A172 (cell line): Measurements from ENCODE around the genes MYBBP1A and GGT6.

- RAMPAGE, long total RNA, result no peak
These were observed 19.8 kb upstream of the ATP2A3 start for GRCh38 chr17:3984100-3984345.

DNA sequence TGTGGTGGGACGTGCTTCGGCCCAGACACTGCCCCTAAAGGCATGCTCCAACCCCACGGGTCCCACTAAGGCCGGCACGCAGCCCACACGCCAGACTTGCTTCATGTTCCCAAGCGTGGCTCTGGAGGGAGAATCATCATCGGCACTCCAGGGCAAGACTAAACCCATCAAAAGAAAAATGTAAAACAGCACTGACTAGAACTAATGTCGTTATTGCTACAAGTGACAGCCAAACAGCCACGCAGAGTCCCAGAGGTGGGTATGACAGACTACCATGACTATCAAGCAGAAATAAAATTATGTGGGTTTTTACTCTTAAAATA is 41.5 kb upstream of the ATP2A3 start:
- RAMPAGE, long total RNA, result no peak

DNA sequence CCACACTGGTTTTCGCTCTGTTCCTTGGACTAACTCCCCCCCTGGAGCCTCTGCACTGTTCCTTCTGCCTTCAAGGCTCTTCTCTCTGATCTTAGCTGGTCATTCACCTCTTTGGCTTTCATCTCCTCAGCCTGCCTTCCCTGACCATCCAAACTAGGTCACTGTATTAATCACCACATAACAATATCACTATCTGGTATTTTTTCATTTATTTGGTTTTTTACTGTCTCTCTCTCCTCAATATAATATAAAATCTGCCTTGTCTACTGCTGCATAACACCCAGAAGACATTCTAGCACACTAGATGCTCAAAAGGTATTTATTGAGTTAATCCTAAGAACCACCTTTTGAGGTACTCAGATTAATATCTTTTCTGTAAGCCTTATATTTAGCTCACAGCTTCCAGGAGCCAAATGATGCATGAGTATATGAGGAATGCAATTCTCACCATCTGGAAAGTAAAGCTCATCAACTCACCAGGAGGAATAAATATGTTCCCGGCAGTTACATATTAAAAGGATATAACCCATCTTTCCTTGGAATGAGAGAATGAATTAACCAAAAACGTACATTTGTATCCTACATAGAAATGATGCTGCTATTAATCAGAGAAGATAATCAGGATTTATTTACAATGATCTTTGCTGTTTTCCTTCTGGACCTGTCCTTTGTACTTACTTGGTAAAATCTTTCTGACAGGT is 80.6 kb downstream of the ZZEF1 start:
- RAMPAGE, long total RNA, result no peak

GRCh38 chr17:4100785-4101884 is 41.7 kb downstream of the ZZEF1 start:
- RAMPAGE, long total RNA, result no peak

DNA sequence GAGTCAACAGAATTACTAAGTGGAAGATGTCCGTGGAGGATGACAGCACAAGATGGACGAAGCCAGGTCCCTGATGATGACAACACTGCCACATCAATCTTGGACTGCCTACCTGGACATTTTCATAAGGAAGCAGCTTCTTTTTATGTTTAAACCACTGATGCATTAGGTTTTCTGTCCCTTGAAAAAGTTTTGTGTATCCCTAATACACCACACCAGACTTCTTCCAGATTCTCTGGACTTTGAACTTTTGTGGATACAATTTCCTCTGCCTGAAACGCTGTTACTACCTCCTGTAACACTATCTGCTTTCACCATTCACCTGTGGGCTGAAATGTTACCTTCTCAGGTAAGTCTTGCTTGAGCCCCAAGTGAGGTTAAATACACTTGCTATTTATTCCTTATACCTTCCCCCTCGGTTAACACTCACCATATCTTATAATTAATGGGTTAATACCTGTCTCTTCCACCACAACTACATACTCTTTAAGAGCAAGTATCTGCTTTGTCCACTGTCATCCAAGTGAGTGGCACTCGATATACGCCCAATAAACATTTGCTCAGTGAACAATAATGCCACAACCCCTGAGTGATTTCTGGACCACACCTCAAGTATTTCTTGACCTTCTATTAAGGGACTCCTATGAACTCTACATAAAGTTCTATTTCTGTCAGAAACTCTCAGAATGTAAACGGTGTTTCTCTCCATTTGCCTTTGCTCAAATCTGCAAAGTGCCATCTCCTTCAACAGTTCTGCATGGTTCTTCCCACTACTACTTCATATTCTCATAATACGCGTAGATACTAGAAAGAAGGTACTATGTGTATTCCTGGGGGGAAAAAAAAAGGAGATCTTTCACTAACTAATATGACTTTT is 2.6 kb downstream of the ZZEF1 start:
- RAMPAGE, long total RNA, result no peak

DNA sequence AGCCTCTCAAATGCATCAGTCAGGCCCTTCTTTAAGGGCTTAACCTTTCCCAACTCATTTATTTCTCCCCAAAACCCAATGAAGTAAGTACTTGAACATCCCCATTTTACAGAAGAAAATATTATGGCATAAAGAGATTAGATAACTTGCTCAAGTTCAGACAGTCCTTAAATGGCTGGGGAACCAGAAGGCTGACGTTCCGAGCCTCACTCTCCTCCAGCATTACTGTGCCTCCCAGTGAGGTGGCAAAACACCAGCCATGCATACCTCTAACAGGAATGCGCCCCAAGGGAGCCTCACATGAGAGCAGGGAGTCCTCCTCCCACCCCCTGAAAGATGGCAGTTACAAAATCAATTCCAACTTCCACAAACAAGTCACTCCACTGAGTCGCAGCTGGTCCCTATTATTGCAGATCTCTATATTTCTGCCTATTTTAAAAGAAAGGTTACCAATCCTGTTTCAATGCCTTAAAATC is 55.6 kb downstream of the ANKFY1 start:
- RAMPAGE, long total RNA, result no peak

DNA sequence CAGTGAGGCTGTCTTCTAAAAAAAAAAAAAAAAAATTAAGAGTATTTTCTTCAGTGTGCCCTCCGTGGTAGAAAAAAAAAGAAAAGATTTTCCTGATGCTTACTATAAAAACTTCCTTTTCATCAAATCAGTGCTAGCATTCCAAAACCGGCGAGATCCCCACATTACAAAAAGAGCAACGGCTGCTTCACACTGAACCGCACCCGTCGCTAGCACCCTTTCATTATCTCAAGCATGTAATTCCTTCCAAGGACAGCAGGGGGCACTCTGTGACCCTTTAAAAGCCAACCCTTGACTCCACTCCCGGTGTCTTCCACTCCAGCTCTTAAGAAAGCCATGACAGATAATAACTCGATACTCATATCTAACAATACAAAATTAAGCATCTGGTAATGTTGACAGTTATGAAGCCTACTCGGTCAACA is 48.5 kb downstream of the ANKFY1 start:
- RAMPAGE, long total RNA, result no peak

DNA sequence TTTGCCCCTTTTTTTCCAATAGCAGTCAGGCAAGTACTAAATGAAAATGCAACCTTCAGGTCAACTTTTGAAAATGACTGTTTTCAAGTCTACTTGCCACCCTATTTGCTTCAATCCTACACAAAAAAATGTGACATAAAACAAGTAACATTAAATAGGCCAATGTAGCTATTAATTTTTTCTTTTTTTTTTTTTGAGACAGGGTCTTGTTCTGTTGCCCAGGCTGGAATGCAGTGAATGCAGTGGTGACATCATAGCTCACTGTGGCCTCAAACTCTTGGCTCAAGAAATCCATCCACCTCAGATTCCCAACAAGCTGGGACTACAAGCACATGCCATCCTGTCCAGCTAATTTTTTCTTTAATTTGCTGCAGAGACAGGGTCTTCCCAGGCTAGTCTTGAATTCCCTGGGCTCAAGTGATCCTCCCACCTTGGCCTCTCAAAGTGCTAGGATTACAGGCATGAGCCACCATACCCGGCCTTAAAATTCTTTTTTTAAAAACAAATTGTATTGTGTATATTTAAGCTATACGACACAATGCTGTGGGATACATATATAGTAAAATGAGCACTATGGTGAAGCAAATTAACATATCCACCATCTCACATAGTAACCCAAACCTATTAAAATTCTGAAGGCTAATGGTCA is 29.3 kb downstream of the ANKFY1 start:
- RAMPAGE, long total RNA, result no peak

DNA sequence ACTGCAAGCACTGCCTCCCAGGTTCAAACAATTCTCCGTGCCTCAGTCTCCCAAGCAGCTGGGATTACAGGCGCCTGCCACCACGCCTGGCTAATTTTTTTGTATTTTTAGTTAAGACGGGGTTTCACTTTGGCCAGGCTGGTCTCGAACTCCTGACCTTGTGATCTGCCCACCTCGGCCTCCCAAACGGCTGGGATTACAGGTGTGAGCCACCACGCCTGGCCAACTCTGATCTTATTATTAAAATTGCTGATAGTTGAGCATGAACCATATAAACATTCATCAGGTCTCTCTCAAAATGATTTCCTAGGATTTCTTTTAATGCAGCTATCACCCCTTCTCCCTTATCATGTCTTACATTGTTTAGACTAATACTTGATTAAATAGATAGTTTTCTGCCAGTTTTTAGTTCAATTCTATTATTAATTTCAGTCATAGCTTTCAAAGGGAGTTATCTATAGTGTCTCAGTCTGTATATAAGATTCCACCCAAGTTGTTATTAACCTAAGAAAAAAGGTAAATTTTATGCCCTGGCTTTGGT is 23.5 kb upstream of the ANKFY1 start:
- RAMPAGE, long total RNA, result no peak

- RAMPAGE, long total RNA, result start-site peak on the minus strand at chr17:4555331-4555369, 64 and 46 reads in 2 replicates
These were observed at the start of gene MYBBP1A for GRCh38 chr17:4554979-4556387. Gene MYBBP1A (minus strand): TSS chr17:4555384.

- RAMPAGE, long total RNA, result no peak
These were observed 840 bp downstream of the GGT6 start for GRCh38 chr17:4559548-4559925.

DNA sequence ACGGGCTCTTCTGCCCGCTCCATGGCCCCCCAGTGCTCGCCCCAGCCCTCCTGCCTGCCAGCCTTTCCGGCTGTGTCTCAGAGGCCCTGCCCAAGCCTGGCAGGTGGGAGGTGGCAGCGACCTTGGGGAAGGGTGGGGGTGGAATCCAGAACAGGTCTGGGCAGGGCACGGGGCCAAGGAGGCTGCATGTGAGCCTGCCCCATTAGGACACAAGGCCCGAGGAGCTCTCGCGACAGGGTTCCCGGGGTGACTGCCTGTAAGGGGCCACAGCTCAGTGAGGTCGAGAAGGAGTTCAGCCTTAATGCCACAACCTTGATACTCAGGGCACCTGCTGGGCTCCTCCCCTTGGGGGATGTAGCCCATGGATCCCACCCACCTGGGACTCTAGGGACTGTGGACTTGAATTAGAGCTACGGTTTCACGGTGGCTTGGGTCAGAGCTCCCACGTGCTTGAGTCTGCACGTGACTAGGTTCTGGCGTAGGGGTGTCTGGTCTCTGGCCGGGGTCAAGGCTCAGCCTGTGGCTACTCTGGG is at the start of gene GGT6:
GGT6 (minus strand) TSS at position 79 of the 533 bp plus-strand sequence.
- RAMPAGE, long total RNA, result no peak

DNA sequence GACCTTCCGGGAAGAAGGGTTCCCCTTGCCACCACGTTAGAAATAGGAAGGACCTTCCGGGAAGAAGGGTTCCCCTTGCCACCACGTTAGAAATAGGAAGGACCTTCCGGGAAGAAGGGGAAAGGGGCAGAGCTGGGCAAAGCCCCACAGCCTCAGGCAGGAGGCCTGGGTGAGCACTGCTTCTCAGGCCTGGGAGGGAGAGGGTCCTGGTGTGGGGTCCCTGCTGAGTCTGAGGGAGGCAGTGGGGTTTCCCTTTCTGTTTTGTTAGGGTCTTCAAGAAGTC is 4.3 kb downstream of the ARRB2 start:
- RAMPAGE, long total RNA, result no peak

DNA sequence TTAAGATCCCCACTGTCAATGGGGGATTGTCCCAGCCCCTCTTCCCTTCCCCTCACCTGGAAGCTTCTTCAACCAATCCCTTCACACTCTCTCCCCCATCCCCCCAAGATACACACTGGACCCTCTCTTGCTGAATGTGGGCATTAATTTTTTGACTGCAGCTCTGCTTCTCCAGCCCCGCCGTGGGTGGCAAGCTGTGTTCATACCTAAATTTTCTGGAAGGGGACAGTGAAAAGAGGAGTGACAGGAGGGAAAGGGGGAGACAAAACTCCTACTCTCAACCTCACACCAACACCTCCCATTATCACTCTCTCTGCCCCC is 10.2 kb upstream of the MED11 start:
- RAMPAGE, long total RNA, result no peak

- RAMPAGE, long total RNA, result no peak
These were observed 664 bp upstream of the MED11 start for GRCh38 chr17:4730606-4730922.

DNA sequence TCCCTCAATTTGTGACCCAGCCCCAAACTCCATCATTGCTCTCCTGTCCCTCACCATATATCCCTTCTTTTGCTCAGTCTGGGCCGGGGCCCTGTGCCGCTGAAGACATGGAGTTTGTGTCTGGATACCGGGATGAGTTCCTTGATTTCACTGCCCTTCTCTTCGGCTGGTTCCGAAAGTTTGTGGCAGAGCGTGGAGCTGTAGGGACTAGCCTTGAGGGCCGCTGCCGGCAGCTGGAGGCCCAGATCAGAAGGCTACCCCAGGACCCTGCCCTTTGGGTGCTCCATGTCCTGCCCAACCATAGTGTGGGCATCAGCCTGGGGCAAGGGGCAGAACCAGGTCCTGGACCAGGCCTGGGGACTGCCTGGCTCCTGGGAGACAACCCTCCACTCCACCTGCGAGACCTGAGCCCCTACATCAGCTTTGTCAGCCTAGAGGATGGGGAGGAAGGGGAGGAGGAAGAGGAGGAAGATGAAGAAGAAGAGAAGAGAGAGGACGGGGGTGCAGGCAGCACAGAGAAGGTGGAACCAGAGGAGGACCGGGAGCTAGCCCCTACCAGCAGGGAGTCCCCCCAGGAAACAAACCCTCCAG is 809 bp upstream of the CXCL16 start:
- RAMPAGE, long total RNA, result no peak

- RAMPAGE, long total RNA, result no peak
These were observed 17.8 kb upstream of the C17orf107 start for GRCh38 chr17:4881296-4882148.

- RAMPAGE, long total RNA, result no peak
These were observed 554 bp downstream of the SLC25A11 start for GRCh38 chr17:4939217-4939766.

GRCh38 chr17:4944646-4945622 is 3.4 kb downstream of the PFN1 start:
- RAMPAGE, long total RNA, result no peak

DNA sequence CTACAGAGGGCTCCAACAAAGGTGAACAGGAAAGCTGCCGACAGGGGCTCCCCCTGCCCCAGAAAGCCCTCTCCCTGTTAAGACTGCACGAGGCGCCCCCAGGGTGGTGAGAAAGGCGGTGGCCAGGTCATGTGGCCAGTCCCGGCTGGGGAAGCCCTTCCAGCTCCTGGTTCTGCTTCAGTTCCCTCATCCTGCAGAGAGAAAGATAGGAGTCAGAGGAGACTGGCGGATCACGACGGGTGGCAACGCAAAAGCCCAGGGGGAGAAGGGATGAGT is 950 bp upstream of the SPAG7 start:
- RAMPAGE, long total RNA, result no peak